PFSK-1 (cell line): Measurements from ENCODE around the genes PKD2L2 and HSPA9.

GRCh38 chr5:137828182-137828583, 39.5 kb upstream of the MYOT start:
- RRBS, result no CpG with 5 or more reads among the region's 3 CpGs

DNA sequence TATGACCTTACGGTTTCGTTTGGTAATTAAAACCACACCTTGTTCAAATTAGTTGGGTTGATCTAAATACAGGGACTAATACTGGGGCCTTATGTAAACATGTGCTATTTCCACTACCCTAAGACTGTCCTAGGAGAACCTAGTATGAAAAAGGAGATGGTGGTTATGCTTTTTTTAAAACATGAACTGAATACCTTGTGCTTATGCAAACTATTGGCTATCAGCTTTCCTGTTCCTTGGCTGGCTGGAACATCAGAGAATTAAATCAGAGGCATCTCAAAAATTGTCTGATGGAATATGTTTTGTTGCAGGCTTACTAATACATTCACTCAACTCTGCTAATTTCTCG, 3.9 kb downstream of the MYOT start:
- RRBS, result no CpG with 5 or more reads among the region's 3 CpGs

- RRBS, result 78% methylated on average over 10 of the region's 55 CpGs
These were observed at the start of gene PKD2L2 for GRCh38 chr5:137888453-137889593. Gene PKD2L2 (plus strand): TSS chr5:137889457.

DNA sequence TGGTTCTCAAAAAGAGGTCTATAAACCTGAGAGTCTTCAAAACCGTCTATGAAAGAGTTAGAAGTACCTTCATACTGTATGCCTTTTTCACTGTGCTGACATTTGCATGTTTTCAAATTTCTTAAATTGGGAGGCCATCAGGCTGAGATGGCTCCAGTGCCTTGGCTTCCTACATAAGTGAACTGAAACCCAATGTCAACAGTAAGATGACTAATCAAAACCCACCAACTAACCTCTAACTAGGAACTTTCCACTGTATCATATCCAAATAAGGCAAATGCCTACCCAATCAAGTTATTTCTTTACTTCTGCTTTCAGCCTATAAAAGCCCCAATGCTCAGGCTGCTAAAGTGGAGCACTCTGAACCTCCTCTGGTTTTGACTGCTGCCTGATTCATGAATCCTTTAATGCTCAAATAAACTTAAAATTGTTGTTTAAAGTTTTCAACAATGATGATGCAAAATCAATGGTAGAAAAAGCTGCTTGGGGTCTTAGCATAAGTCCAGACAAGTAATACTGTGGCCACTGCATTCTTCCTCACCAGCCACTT, 35.0 kb downstream of the FAM13B start:
- RRBS, result no CpG with 5 or more reads among the region's 1 CpG

- RRBS, result no CpG with 5 or more reads among the region's 10 CpGs
These were observed 656 bp downstream of the KIF20A start for GRCh38 chr5:138179627-138179909.

- RRBS, result no CpG with 5 or more reads among the region's 3 CpGs
These were observed 22.4 kb downstream of the KDM3B start for GRCh38 chr5:138374917-138375250.

- RRBS, result no CpG with 5 or more reads among the region's 10 CpGs
These were observed 13.2 kb downstream of the ETF1 start for GRCh38 chr5:138529694-138530367.

DNA sequence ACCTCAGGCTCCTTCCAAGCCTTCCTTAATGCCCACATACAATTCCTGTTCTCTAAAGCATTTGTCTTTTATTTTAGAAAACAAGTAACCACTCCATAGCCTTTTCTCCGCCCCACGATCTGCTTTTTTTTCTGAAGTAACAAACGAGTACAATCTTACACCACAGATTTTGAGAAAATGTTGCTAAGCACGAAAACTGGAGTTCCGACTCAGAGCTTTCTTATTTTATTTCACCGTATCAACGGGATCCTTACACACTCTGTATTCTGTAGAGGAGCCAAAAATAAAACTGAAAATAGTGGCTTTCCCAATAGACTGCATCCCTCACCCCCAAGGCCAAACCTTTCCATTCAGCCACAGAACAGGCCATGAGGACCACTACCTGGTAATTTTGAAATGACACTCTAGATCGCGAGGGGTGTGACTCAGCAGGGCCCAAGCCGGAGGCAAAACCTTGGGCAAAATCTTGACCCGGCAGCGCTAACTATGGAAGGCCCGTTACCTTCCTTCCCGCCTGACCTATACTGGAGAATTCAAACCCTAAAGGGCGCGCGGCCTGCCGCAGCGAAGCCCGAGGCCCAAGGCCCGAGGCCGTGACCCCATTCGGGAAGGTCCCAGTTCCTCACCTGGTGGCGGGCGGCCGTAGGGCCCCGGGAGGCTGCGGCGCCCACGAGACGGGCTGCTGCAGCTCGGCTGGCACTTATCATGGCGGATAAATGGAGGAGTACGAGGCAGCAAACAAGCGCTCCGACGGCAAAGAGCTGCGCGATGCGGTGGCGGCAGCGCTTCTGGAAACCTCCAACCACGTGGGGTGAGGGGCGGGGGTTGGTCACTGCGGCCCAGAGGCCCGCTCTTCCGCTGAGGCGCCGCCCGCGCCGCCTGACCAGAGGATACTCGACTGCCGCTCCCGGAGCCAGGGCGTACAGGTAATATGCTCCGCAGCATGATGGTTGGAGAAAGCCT, at the start of gene HSPA9:
HSPA9 (minus strand) TSS at position 790 of the 963 bp plus-strand sequence.
- RRBS, result 3% methylated on average over 3 of the region's 57 CpGs

GRCh38 chr5:138666726-138667194, 86.5 kb upstream of the CTNNA1 start:
- RRBS, result no CpG with 5 or more reads among the region's 6 CpGs

DNA sequence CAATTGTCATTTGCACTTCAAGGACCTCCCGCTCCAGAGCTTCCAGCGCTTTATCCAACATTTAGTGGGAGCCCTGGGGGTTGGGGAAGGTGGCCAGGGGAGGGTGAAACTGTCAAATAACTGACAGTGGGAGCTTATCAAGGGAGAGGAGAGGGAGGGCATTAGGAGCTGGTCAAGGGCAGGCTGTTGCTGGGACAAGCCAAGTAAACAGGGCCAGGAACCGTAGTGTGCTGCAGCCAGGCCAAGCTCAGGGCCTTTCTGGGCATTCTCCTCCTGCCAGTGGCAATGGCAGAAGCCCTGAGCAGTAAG, 71.4 kb downstream of the SIL1 start:
- RRBS, result no CpG with 5 or more reads among the region's 3 CpGs

- RRBS, result no CpG with 5 or more reads among the region's 10 CpGs
These were observed 66.8 kb downstream of the SIL1 start for GRCh38 chr5:139131258-139131934.

GRCh38 chr5:139138693-139139334, 59.4 kb downstream of the SIL1 start:
- RRBS, result no CpG with 5 or more reads among the region's 7 CpGs

- RRBS, result no CpG with 5 or more reads among the region's 2 CpGs
These were observed 56.4 kb downstream of the SIL1 start for GRCh38 chr5:139141828-139142186.

DNA sequence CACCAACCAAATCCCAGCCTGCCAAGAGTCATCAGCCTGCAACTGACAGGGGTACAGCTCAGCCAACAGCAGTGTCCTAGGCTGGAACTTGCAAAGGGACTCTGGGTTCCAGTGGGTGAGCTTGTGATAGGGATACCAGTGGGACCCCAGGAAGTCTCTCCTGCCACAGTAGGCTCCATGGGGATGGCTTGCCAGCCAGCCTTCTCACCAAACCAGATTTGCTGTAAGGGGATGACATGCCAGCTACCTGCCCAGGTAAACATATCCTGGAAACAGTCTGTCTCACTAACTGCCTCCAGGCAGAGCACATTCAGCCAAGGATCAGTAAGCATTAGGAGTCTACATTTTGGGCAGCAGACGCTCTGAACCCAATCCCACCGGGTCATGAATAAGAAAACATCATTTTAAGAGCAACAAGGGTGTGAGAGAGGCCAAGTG, 49.9 kb downstream of the SIL1 start:
- RRBS, result no CpG with 5 or more reads among the region's 2 CpGs

DNA sequence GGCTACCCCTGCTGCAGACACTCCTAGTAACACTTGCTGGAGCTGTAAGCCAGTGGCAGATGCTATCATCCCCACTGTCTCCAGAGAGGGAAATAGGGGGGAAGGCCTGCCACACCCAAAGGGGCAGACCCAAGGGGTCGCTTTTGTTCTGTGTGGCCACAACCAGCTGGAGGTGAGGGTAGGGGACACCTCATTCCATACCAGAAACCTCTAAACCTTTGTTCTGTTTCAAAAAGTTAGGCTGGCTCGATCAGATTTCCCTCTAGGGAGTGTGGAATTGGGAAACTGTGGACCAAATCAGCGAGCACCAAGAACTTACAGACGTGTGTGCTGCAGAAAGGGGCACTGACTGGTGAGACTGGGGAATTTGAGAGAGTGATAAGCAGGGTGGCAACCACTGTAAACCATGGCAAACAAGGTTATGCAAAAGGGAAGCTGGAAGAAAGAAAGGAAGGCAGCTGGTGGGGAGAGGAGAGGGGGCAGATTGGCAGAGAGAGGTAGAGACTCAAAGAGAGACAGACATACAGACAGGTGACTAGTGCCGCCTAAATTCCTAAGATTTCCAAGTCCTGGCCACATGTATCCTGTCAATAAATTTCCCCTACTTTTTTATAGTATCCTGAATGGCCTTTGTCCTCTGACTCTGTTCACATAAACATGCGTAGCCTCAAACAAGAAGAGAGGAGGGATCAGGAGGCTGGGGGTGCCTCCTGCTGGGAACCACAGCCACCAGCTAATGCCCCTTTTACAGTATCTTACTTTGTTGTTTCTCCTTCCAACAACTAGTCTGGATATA, 15.6 kb upstream of the SPATA24 start:
- RRBS, result no CpG with 5 or more reads among the region's 6 CpGs

DNA sequence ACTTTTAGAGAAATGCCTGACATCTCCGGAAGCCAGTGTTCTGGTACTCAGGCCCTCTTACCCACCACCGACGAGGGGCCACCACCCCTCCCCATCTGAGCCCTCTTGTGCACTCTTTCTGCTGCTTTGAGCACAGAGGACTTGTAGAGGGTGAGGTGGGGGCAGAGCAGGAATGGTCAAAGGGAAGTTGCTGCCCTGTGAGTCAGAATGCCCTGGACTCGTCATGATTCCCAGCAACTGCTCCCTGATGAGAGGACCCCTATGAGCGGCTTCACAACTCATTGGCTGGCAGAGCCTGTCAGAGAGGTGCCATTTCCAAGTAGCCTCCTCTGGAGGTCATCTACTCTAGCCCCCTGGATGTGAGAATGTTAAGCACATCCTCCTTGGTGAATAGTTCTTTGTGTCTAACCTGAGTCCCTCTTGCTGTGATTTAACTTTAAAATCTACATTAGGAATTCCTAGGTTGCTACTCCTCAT, 813 bp downstream of the ECSCR start:
- RRBS, result no CpG with 5 or more reads among the region's 5 CpGs

DNA sequence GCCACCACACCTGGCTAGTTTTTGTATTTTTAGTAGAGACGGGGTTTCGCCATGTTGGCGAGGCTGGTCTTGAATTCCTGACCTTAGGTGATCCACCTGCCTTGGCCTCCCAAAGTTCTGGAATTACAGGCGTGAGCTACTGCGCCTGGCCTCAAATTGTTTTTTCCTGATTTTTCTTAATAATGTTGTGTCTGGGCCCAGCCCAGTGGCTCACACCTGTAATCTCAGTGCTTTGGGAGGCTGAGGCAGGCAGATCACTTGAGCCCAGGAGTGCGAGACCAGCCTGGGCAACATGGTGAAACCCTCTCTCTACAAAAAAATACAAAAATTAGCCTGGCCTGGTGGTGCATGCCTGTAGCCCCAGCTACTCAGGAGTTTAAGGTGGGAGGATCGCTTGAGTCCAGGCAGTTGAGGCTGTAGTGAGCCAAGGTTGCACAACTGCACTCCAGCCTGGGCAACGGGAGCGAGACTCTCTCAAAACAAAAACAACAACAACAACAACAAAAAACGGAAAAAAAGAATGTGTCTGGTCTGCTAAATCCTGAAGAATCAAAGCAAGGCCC, 41.1 kb downstream of the UBE2D2 start:
- RRBS, result no CpG with 5 or more reads among the region's 10 CpGs

GRCh38 chr5:139638105-139639287, 9.7 kb upstream of the CXXC5 start:
- RRBS, result 8% methylated on average over 2 of the region's 33 CpGs

GRCh38 chr5:139680703-139681662, 32.8 kb downstream of the CXXC5 start:
- RRBS, result 96% methylated on average over 11 of the region's 44 CpGs